HepG2 (cell line): ENCODE measurements around a stretch of chr14.

DNA sequence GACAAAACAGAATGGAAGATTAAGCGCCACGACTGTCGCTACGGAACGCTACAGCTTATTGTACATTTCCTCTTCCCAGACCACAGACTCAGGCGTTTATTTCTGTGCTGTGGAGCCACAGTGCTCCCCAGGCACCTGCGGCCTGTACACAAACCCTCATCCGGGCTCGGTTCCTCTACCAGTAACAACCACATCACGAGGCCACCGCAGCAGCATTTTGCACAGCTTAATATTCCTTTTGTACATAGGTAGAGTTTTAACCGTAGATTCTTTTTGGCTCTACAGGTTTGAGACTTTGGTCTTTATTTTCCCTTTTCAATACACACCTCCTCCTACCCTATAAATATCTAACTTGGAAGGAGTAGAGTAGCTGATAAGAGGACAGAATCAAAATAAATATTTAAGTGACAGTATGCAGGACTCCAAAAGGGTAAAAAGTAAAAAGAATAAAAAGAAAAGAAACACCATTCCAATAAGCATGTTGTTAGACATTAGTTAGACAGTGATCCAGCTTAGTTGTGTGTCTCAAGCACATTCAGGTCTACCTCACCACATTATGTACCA lies 397.6 kb upstream of the OR4E1 start:
- RRBS, 2 experiments = no CpG with 5 or more reads among the region's 12 CpGs
CAGE:
- cytosol, long polyA minus RNA = no peak
- cytosol, long polyA plus RNA = no peak
- long polyA plus RNA = no peak
- nucleus, long polyA minus RNA = no peak
- nucleus, long polyA plus RNA = no peak

GRCh38 chr14:22158962-22159661 lies 429.9 kb downstream of the DAD1 start:
- RRBS, 2 experiments = no CpG with 5 or more reads among the region's 6 CpGs
CAGE:
- cytosol, long polyA minus RNA = no peak
- cytosol, long polyA plus RNA = no peak
- long polyA plus RNA = no peak
- nucleus, long polyA minus RNA = no peak
- nucleus, long polyA plus RNA = no peak

DNA sequence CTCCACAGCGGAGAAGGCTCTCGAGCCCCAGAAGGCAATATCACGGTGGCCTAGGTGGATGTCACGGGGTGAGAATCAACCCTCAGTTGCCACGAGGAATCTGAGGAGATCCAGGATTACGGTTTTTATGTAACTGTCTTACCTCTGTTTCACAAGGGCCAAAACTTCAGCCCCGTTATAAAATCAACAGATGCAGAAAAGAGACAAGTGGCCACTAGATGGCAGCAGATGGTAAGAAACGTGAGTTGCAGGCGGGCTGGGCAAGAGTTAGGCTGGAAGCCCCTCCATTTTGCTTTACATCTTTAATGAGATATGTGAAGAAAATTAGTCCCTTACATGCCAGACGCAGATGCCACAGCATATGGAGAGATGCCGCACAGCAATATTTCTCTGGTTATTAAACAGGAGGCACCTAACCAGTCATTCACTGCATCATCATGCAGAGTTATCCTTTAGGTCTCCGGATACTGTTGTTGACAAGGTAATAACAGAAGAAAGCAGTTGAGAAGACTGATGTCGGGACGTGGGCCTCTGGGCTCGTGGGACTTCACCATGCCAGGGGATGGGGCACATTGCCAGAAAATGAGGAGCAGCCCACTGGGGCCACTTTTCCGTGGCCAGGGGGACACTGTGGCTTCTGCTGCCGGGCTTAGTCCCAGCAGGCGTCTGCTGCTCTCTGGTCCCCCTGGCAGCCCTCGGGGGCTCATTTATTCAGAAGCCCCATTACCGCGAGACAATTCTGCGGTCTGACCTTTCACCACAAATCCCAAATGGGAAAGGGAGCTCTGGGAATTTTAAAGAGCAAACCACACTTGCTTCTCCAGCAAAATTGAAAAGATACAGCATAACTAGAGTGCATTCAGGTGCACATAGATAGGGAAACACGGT lies 201.4 kb downstream of the DAD1 start:
- RRBS, 2 experiments = no CpG with 5 or more reads among the region's 23 CpGs
CAGE:
- cytosol, long polyA minus RNA = no peak
- cytosol, long polyA plus RNA = no peak
- long polyA plus RNA = no peak
- nucleus, long polyA minus RNA = no peak
- nucleus, long polyA plus RNA = no peak

DNA sequence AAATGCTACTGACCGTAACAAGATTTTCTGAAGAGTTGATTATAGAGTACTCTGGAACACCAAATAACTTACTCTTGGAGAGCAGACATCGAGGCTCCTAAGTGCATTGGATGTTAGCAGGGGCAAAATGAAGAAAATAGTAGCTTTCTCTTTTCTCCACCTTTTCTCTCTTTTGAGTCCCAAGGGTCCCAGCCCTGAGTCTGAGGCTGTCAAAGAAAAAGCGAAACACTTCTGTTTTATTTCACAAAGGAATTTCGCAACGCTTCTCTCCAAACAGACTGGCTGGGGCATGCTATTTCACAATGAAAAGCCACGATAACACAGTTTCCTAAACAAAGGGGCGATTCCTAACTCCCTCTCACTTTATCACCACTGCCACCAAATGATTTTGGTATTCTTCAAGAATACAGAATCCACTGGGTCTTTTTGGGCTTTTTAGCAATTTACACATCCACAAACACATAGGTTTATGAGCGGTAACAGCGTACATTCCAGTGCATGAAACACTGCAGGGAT lies 161.3 kb downstream of the DAD1 start:
- RRBS, 2 experiments = no CpG with 5 or more reads among the region's 9 CpGs
CAGE:
- cytosol, long polyA minus RNA = no peak
- cytosol, long polyA plus RNA = no peak
- long polyA plus RNA = no peak
- nucleus, long polyA minus RNA = no peak
- nucleus, long polyA plus RNA = no peak

- RRBS, 2 experiments = no CpG with 5 or more reads among the region's 8 CpGs
CAGE:
- cytosol, long polyA minus RNA = no peak
- cytosol, long polyA plus RNA = no peak
- long polyA plus RNA = no peak
- nucleus, long polyA minus RNA = no peak
- nucleus, long polyA plus RNA = no peak
Measured at GRCh38 chr14:22472806-22473355, 116.1 kb downstream of the DAD1 start.

DNA sequence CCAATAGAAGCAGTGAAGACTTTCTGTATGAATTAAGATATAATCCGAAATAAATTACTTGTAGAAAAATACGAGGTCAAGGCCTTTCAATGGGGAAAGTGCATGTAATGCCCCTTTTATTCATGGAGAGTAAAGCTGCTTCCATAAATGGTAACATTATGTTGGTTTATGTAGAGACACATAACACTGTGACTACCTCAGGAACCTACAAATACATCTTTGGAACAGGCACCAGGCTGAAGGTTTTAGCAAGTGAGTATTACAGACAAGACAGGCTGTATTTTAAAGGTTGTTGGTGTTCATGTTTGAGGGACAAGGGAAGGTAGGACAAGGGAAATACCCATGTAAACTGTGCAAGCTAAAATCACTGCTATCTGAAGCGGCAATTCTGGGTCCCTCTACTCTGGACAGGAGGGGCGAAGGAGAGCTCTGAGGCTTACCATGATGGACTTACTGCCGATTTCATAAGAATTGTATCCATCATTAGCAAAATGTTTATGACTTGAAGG lies 89.5 kb downstream of the DAD1 start:
- RRBS, 2 experiments = no CpG with 5 or more reads among the region's 5 CpGs
CAGE:
- cytosol, long polyA minus RNA = no peak
- cytosol, long polyA plus RNA = no peak
- long polyA plus RNA = no peak
- nucleus, long polyA minus RNA = no peak
- nucleus, long polyA plus RNA = no peak

GRCh38 chr14:22531237-22532057 lies 57.6 kb downstream of the DAD1 start:
- RRBS, 2 experiments = no CpG with 5 or more reads among the region's 5 CpGs
CAGE:
- cytosol, long polyA minus RNA = no peak
- cytosol, long polyA plus RNA = no peak
- long polyA plus RNA = no peak
- nucleus, long polyA minus RNA = no peak
- nucleus, long polyA plus RNA = no peak

- RRBS, 2 experiments = no CpG with 5 or more reads among the region's 9 CpGs
CAGE:
- cytosol, long polyA minus RNA = no peak
- cytosol, long polyA plus RNA = no peak
- long polyA plus RNA = no peak
- nucleus, long polyA minus RNA = no peak
- nucleus, long polyA plus RNA = no peak
Measured at GRCh38 chr14:22561604-22562449, 27.2 kb downstream of the DAD1 start.

GRCh38 chr14:22572362-22573239 lies 16.4 kb downstream of the DAD1 start:
- RRBS, 2 experiments = no CpG with 5 or more reads among the region's 3 CpGs
CAGE:
- cytosol, long polyA minus RNA = no peak
- cytosol, long polyA plus RNA = no peak
- long polyA plus RNA = no peak
- nucleus, long polyA minus RNA = no peak
- nucleus, long polyA plus RNA = no peak

GRCh38 chr14:22597739-22598057 lies 402 bp upstream of the ABHD4 start:
- RRBS, 2 experiments = no CpG with 5 or more reads among the region's 7 CpGs
CAGE:
- cytosol, long polyA minus RNA = no peak
- cytosol, long polyA plus RNA = no peak
- long polyA plus RNA = no peak
- nucleus, long polyA minus RNA = no peak
- nucleus, long polyA plus RNA = no peak

- RRBS, 2 experiments = no CpG with 5 or more reads among the region's 4 CpGs
CAGE:
- cytosol, long polyA minus RNA = no peak
- cytosol, long polyA plus RNA = no peak
- long polyA plus RNA = no peak
- nucleus, long polyA minus RNA = no peak
- nucleus, long polyA plus RNA = no peak
Measured at GRCh38 chr14:22796068-22796506, 19.1 kb downstream of the SLC7A7 start.

GRCh38 chr14:22837753-22838939 lies 1.8 kb downstream of the MMP14 start:
- RRBS, 2 experiments = 47 to 62% methylated on average over 3 of the region's 30 CpGs
CAGE:
- cytosol, long polyA minus RNA = no peak
- cytosol, long polyA plus RNA = no peak
- long polyA plus RNA = no peak
- nucleus, long polyA minus RNA = no peak
- nucleus, long polyA plus RNA = no peak

DNA sequence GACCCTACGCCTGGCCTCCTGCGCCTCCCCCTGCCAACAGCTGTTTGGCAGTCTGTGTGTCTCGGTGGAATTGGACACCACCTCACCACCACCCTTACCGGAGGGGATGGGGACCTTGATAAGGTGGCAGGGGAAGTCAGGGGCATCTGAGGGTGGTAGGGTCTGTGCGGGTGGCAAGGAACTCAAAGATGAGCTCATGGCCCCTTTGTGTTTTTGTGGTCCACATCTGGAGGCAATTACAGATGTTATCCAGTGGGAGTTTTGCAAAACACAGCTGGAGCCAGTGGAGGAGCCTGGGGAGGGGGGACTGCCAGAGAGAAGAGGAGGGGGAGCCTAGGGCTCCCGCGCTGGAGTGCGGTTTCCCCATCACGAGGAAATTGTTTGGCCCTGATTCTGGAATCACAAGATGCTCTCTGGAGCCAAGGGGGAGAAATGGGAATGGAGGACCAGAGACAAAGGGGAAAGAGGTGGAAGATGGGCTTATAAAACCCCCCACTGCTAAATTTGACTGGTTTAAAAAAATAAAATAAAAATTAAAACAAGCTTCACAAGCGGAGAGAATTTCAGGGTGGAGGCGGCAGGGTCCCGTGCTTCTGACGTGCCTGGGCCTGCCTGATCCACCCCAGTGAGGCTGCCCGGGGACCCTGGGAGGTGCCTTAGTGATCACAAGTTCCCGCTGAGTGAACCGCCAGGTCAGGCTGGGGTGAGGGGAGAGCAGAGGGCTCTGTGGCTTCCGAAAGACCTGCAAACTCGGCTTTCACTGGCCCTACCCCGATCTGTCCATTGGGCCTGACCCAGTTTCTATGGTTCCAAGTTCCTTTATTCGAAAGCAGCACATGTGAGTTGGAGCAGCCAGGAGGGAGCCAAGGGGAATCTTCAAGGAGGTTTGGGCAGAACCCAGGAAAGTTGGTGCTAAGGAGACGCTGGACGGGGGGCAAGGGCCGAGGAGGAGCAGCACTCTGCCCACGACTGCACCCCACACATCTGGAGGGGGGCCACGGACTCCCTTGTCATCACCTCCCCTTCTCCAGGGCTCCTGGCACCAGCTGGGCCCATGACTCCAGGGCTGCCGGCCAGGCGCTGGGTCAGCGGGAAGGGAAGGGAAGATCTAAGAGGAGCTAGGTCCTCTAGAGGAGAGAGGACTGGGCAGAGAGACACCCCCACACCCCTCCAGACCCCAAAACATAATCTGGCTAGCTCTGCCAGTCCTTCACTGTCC lies 12.7 kb downstream of the MMP14 start:
- RRBS, 2 experiments = no CpG with 5 or more reads among the region's 28 CpGs
CAGE:
- cytosol, long polyA minus RNA = no peak
- cytosol, long polyA plus RNA = no peak
- long polyA plus RNA = no peak
- nucleus, long polyA minus RNA = no peak
- nucleus, long polyA plus RNA = no peak

GRCh38 chr14:22883413-22884446 lies 708 bp downstream of the REM2 start:
- RRBS, 2 experiments = 34 to 37% methylated on average over 1 of the region's 10 CpGs
CAGE:
- cytosol, long polyA minus RNA = no peak
- cytosol, long polyA plus RNA = no peak
- long polyA plus RNA = no peak
- nucleus, long polyA minus RNA = no peak
- nucleus, long polyA plus RNA = no peak

DNA sequence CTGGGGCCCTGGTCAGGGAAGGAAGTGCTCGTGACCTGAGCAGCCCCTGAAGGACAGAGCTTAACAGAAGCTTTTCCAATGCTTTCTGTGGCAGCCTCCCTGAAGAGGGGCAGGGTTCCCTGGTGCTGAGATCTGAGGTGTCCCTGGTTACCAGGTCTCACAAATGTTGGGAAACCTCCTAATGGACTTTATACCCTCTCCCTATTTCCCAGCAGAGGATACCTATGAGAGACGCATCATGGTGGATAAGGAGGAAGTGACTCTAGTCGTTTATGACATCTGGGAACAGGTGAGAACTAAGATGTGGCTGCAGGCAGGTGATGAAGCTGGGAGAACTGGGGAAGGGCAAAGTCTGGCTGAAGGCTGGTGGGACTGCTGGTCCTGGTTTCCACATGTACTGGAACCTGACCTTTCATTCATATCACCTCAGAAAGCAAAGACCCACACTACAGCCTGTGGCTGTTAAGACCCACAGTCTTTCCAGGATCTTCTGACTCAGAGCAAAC lies 2.1 kb downstream of the REM2 start:
- RRBS, 2 experiments = no CpG with 5 or more reads among the region's 3 CpGs
CAGE:
- cytosol, long polyA minus RNA = no peak
- cytosol, long polyA plus RNA = no peak
- long polyA plus RNA = no peak
- nucleus, long polyA minus RNA = no peak
- nucleus, long polyA plus RNA = no peak

GRCh38 chr14:22976374-22977567 lies 5.6 kb downstream of the AJUBA start:
- RRBS, 2 experiments = no CpG with 5 or more reads among the region's 9 CpGs
CAGE:
- cytosol, long polyA minus RNA = start-site peak on the minus strand at chr14:22976683-22976695, 28 reads; start-site peak on the minus strand at chr14:22976762-22976771, 143 reads
- cytosol, long polyA plus RNA = start-site peak on the minus strand at chr14:22976747-22976780, 212 and 220 reads in 2 replicates
- long polyA plus RNA = no peak
- nucleus, long polyA minus RNA = no peak
- nucleus, long polyA plus RNA = no peak

GRCh38 chr14:23008815-23009284 lies 1.1 kb downstream of the C14orf93 start:
- RRBS, 2 experiments = no CpG with 5 or more reads among the region's 3 CpGs
CAGE:
- cytosol, long polyA minus RNA = no peak
- cytosol, long polyA plus RNA = no peak
- long polyA plus RNA = no peak
- nucleus, long polyA minus RNA = no peak
- nucleus, long polyA plus RNA = no peak

GRCh38 chr14:23055979-23056446 lies 1.3 kb downstream of the CDH24 start:
- RRBS, 2 experiments = no CpG with 5 or more reads among the region's 5 CpGs
CAGE:
- cytosol, long polyA minus RNA = no peak
- cytosol, long polyA plus RNA = no peak
- long polyA plus RNA = no peak
- nucleus, long polyA minus RNA = no peak
- nucleus, long polyA plus RNA = no peak

GRCh38 chr14:23145582-23146186 lies 26.6 kb upstream of the CEBPE start:
- RRBS, 2 experiments = no CpG with 5 or more reads among the region's 5 CpGs
CAGE:
- cytosol, long polyA minus RNA = no peak
- cytosol, long polyA plus RNA = no peak
- long polyA plus RNA = no peak
- nucleus, long polyA minus RNA = no peak
- nucleus, long polyA plus RNA = no peak

GRCh38 chr14:23167276-23168147 lies 15.9 kb downstream of the SLC7A8 start:
- RRBS, 2 experiments = 54 to 65% methylated on average over 3 of the region's 9 CpGs
CAGE:
- cytosol, long polyA minus RNA = no peak
- cytosol, long polyA plus RNA = no peak
- long polyA plus RNA = no peak
- nucleus, long polyA minus RNA = no peak
- nucleus, long polyA plus RNA = no peak